ENCODE measurements around the genes STK32B and KIAA0232.

DNA sequence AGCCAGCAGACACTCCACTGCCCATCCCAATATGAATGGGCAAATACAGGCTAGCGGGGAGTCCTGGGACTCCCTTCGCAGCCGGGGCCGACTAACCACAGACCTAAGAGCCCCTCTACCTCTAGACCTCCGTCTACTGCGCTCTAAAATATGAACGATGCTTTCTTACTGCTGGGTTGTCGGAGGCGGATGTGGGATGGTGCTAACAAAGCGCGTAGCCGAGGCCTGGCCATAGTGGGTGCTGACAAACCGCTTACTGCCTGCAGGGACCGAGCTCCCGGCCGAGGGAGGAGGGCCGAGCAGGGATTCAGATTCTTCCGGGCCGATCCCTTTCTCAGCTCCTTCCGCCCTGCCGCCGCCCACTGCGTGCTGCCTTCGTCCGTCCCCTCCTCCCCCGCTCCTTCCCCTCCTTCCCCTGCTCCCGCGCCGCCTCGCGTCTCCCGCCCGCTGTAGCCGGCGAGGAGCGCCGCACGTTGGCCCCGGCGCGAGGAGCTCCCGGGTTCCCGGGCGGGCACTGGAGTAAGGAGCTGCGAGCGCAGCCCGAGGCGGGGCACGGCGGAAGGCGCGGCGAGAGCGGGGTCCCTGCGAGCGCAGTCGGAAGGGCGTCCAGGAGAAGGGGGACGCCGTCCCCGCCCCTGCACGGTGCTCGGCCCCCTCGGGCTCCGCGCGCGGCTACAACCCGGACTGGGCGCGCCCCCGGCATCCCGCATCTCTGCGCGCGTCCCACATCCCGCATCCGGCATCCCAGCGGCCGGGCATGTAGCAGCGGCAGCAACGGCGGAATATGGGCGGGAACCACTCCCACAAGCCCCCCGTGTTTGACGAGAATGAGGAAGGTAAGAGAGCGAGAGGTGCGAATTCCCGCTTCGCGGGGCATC is at the start of gene STK32B:
TSS of gene STK32B (plus strand) at position 401 of the 878 bp plus-strand sequence.
- PRO-cap: no peak

GRCh38 chr4:5485168-5485780 is 223.1 kb downstream of the EVC2 start:
- PRO-cap: no peak

GRCh38 chr4:5709290-5709475 is 824 bp upstream of the EVC2 start:
- PRO-cap: no peak

DNA sequence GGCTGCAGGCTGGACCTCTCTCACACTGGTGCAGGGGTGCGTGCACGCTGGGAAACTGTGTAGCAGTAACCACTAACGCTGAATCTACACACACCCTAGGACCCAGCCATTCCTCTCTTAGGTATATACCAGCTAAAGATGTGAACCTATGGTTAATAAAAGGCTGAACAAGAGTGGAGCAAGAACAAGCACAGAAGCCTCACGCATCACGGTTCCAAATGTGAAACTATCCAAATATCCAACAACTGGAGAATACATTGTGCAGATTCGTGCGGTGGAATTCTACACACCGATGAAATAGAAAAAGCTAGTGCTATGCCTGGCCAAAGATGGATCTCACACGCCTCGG is 48.2 kb downstream of the CRMP1 start:
- PRO-cap: no peak

DNA sequence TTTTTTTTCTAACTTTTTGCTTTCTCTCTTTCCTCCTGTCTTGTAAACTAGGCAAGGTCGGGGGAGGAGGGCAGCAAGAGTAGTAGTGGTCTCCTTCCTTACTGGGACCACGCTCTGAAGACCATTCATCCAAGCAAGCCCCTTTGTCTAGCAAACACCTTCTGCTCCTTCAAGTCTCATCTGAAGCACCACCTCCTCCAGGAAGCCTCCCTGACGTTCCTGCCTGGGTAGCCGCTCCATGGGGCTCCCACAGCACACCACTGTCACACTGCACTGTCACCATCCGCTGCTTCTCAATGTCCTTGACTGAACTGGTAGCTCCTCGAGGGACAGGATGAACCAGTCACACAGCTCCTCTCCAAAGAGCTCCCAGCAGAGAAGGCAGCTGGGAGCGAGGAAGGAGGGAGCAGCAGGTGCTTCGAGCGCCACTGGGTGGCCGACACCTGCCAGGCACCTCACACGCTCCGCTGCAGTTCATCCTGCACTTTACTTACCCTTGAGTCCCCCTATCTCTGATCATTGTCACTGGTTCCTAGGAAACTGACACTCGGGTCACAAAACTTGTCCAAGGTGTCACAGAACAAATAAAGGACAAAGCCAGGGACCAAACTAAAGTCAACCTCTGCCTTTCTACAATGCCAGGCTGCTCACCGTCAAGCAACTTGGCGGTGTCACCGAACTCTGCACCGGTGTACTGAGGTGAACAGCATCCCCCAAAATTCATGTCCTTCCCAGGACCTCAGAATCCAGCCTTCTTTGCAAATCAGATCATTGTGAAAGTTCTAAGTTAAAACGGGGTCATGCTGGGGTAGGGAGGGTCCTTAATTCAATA is 5.7 kb upstream of the S100P start:
- PRO-cap: no peak

- PRO-cap: no peak
Measured at GRCh38 chr4:6708088-6708711, 1.5 kb downstream of the MRFAP1L1 start.

DNA sequence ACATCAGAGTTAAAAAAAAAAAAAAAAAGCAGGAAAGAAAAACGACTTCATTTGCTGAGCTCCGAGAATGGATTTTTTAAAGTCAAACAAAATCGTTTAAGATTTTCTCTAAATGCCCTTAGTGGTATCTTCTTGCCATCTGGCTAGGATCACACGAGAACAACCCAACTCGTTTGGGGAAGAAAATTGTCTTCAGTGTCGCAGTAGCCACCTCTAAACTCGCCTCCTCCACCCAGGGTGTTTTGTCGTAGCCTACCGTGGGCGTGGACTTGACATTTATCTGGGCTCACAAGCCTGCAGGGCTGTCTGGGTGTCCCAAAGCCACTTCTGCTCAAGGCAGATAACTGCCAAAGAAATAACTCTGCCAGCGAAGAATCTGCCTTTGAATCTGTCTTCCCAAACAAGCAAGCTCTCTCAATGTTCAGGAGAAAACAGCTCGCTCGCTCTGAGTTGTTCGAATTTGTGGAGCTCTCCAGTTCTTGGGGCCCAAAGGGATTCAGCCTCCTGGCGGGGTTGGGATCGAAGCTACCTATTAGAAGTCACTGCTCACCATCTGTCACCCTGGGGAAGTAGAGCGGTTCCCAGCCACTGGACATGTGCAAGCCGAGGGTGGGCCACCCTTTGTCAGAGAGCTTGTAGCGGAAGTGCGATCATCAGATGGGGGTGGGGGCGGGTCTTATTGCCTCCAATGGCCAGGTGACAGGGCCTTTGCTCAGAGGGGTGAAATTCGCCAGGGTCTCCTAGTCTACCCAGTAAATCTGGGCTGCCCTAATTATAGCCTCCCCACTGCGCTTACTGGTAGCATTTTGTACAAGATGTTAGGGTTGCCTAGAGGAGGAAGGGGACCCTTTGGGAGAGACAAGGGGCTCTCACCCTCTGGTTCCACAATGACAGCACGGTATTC is 14.8 kb downstream of the BLOC1S4 start:
- PRO-cap: no peak

DNA sequence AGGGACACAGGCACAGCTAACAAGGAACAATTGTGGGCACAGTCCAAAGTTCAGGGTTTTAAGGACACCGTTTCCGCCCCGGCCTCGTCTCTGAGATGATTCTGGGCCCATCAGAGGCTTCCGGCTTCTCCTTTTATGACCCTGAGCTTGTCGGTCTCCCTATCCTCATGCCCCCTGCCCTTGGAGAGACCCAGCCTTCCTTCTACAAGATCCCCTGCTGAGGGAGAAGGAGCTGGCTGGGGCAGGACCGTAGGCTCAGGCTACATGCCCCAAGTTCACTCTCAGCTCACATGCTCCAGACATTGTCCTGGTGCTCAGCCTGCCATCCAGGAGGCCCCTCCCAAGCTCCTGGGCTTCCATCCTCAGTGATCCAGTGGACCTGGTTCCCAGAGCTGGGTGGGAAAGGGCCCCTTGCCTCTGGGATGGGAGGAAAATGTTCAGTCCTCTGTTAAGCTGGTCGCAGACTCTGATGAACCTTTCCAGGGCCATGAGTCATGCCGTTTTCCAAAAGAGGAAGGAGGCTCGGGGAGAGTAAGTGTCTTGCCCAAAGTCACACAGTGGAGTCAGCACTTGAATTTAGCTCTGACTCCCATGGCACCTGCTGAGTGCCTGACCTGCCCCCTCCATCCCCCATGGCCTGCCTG is 14.2 kb upstream of the KIAA0232 start:
- PRO-cap: no peak

DNA sequence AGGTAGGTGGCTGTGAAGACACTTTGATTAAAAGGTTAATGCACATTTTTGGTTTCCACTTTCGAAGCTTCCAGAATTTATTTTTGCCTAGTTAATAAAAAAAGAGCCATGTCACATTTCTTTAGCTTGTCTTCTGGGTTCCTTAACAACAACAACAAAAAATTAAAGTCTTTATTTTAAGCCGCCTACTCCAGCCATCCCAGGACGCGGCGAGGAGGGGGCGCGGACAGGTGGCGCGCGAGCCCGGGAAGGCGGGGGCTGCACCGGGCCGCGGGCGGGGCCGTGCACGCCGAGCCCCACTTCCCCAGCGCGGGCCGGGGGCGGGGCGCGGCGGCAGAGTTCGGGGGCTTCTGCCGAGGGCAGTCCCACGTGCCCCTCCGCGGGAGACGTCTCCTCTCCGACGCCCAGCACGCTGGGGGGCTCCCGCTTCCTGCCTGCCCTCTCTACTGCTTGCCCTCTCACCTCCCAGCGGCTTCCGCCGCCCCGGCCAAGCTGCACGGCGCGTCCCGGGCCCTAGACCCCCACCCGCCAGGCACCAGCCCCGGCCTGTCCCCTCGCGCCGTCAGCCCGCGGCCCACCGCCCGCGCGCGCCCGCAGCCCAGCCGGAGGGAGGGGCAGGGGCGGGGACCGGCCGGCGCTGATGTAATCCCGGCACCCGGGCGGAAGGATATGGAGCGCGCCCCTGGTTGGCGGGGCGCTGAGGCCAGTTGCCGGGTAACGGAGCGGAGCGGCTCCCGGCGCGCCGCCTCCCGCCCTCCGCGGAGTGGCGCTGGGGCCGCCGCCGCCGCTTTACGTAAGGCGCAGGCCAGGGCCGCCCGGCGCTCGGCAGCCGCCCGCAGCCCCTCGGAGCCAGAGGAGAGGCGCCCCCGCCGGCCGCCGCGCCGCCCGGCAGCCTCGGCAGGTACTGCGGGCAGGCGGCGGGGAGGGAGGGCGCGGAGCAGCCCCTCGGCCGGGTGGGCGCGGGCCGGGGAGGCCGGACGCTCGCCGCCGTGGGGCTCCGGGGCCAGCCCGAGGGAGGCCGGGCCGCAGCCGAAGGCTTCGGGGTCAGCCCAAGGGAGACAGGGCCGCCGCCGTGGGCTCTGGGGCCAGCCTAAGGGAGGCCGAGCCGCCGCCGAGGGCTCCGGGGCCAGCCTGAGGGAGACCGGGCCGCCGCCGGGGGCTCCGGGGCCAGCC is at the start of gene KIAA0232:
TSS of gene KIAA0232 (plus strand) at position 787 of the 1,173 bp plus-strand sequence.
- PRO-cap: unidirectional peak, plus-strand start at position 336 of the sequence; bidirectional peak, plus-strand start at position 761 of the sequence, minus-strand start at position 593 of the sequence

- PRO-cap: no peak
Measured at GRCh38 chr4:6862700-6863381, 46.8 kb upstream of the TBC1D14 start.

DNA sequence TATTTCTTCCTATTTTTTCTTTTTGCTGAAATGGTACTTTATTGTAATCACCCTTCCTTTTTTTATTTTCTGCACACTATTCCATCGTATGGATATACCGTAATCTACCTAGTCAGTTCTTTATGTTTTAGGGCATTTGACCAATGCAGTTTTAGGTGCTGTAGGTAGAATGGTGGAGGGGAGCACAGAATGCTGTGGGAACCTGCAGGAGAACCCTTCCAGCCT is 42.7 kb upstream of the TBC1D14 start:
- PRO-cap: no peak

DNA sequence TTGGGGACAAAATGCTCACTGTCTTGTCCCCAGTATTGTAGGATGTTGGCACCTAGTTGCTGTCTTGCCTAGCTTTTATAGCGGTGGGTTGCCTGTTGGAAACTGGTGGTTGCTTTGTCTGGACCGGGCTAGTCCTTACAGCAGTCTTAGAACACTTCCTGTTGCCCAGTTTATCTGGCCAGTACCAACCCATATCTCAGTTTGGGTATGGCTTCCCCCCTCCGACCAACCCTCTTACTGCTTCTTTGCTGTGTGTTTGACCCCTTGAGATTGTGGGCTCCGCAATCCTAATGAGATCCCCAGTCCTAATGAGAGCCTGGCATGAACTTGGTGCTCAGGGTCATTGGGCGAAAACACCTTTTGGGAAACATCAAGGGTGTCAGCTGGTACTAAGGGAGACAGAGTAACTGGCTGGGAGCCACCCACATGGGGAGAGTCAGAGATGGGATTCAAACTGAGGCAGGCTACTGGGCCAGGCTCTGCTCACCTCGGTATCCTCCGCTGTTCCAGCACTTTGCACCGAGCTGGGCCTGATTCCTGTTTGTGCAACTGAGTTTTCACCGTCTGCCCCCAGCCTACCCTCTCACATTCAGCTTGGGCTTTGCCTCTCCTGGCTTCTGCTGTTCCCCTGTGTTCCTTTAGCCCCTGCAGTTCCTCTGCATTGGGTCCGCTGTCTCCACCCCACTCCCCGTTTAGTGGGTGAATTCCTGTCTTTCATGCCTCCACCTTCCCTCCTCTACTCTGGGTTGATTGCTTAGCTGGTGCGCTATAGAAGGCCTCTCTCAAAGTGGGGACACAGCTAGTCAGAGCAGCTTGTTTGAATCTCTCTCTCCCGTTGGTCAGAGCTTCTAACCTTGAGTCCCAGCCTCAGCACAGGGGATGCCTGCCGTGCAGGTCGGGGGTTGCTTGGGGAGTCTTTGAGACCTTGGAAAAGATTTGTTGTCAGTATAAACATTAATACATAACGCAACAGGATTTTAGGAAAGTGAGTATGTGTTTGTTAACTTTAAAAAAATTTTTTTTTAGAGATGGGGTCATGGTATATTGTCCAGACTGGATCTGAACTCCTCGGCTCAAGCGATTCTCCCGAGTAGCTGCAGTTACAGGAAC is 1.7 kb downstream of the TBC1D14 start:
- PRO-cap: no peak

DNA sequence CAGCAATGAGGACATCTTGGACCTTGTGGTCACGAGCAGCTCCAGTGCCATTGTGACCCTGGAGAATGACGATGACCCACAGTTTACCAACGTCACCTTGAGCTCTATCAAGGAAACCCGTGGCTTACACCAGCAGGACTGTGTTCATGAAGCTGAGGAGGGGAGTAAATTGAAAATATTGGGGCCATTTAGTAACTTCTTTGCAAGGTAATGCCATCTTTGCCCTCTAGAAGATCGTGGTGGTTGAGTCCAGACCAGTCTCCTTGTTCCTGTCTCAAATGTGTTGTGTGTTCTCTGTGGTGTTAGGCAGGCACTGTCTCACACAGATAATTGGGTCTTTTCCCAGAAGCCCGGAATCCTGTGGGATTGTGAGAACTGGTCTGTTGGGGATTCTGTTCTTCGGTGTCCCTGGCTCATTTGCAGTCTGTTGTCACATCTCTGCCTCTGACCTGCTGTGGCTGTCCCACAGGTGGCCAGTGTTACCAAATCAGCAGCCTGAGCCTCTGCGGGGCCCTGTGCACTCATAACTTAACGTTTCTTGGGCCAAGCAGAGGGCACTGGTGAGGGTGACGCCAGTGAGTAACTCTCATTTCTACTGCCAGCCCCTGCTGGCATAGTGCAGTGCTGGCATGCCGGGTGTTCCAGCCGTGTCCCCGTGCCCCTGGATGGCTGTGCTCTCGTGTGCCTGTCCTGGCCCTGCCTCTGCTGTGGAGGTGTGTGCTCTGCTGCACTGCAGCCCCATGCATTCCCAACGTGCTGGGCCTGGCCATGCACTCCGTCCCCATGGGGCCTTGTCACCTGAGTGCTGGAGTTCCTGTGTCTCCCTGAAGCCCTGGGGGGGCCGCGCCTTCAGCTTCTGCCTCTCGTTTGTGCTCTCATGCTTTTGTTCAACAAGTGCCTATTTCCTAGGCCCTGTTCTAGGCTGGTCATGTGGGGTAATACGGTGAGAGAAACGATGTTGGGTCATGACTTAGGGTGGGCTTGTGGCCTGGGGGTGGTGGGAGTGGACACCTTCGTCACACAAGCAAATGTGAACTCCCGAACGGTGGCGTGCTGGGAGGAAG is 14.6 kb downstream of the TBC1D14 start:
- PRO-cap: no peak

DNA sequence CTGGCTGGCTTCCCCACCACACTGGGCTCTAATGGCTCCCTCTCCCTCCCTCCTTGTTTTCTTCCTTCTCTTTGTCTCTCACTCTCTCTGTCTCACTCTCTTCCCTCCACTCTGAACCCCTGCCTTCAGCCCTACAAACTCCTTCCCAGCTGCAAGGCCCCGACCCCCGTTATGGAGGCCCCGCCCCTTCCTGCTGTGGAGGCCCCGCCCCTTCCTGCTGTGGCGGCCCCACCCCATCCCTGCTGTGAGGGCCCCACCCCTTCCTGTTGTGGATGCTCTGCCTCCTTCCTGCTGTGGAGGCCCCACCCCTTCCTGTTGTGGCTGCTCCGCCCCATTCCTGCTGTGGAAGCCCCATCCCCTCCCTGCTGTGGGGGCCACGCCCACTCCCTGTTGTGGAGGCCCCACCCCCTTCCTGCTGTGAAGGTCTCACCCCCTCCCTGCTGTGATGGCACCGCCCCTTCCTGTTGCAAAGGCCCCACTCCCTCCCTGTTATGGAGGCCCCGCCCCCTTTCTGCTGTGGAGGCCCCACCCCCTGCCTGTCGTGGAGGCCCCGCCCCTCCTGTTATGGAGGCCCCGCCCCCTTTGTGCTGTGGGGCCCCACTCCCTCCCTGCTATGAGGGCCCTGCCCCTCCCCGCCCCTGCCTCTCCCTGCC is 104.9 kb upstream of the PSAPL1 start:
- PRO-cap: unidirectional peak, minus-strand start at position 314 of the sequence

GRCh38 chr4:7582344-7582802 is 147.6 kb upstream of the PSAPL1 start:
- PRO-cap: no peak

DNA sequence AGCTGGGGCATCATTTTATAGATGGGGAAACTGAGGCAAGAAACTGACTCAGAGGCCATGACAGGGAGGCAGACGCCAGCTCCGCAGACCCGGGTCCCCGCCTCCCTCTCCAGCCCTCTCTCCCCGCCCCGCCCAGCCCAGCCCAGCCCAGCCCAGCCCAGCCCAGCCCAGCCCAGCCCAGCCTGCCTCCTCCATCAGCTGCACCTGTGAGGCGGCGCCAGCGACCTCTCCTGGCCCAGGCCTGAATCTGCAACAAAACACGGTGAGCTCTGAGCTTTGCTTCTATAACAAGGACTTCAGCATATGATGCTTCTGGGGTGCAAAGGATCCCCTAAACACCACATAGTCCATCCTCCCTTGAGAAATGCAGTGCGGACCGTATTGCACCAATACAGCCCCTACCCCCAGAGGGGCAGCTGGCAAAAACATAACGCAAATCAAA is 215.9 kb upstream of the PSAPL1 start:
- PRO-cap: no peak

- PRO-cap: no peak
Measured at GRCh38 chr4:7777024-7777668, 162.5 kb downstream of the AFAP1 start.

- PRO-cap: no peak
Measured at GRCh38 chr4:7831212-7831744, 108.4 kb downstream of the AFAP1 start.

- PRO-cap: no peak
Measured at GRCh38 chr4:7844628-7845103, 95.0 kb downstream of the AFAP1 start.

- PRO-cap: bidirectional peak, plus-strand start at chr4:7855262, minus-strand start at chr4:7855067; bidirectional peak, plus-strand start at chr4:7855306, minus-strand start at chr4:7855317
Measured at GRCh38 chr4:7854958-7855520, 84.6 kb downstream of the AFAP1 start.

Data from colic lymph node (tissue), 1 donor.